Aorta (tissue), 1 donor: ENCODE results near the gene LRPPRC.

DNA sequence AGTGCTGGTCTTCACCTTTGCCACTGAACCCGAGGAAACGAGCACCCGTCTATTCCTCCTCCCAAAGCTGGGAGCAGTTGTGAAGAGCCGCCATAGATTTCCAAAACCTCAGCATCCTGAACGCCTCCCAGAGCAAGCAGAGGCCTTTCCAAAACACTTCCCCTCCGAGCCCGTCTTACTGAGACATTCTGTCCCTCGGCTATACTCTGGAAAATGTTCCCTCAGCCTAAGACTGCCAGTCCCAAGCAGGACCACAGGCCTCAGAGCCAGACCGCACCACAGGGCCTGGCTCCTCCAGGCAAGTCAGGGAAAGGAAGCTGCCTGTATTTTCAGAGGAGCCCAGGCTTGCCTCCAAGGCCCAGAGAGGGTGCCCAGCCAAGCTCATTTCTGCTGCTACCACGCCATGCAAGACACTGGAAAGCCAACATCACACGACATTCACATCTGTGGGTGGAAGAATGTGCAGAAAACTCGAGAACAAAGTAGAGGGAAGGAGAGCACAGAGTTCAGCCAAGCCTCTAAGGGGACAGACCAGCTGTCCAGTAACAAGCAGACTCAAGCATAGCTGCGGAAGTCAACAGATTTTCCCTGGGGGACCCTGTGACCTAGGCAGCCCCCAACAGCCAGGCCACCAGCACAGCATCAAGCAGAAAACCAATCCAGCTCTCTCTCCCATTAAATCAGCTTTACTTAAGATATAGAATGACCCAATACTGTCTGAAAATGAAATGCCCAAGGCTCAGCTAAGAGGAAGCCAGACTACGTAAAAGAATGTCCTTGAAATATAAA is 124.0 kb downstream of the ZFP36L2 start:
- PRO-cap, result no peak

DNA sequence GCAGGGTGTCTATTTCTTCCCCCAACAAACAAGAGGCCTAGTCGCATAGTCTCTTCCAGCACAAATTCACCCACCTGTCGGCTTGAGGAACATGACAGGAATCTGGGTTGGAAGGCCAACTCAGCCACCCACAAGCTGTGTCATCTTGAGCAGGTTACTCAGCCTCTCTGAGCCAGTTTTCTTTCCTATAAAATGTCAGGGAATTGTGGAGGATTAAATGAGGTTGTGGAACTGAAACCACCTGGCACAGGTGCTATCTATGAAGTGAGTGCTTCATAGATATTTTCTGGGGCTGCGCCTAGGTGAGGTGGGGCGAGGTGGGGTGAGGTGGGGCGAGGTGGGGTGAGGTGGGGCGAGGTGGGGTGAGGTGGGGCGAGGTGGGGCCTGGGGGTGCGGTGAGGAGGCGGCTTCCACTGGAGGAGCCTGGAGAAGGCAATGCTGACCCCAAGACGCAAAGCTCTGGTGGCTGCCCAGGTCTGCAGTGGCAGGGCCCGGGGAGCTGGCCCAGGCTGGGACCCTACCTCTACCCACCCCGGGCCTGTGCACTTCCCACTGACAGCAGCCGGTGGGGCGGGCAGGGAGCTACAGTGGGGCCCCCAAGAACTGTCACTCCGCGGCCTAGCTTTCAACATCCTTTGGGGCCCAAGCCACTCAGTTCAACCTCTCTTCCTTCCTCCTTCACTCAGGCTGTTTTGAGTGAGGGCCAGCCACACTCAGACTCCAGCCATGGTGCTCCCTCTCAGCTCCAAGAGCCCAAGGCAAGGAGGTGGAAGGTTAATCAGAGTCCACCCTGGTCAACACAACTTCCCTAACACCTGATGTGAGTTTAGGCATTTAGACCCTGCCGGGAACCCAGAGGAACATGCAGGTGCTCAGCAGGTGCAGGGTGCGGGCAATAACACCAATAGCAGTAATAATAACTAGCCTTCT is 93.8 kb downstream of the ZFP36L2 start:
- PRO-cap, result no peak

GRCh38 chr2:43142920-43143283 is 83.5 kb downstream of the ZFP36L2 start:
- PRO-cap, result no peak

DNA sequence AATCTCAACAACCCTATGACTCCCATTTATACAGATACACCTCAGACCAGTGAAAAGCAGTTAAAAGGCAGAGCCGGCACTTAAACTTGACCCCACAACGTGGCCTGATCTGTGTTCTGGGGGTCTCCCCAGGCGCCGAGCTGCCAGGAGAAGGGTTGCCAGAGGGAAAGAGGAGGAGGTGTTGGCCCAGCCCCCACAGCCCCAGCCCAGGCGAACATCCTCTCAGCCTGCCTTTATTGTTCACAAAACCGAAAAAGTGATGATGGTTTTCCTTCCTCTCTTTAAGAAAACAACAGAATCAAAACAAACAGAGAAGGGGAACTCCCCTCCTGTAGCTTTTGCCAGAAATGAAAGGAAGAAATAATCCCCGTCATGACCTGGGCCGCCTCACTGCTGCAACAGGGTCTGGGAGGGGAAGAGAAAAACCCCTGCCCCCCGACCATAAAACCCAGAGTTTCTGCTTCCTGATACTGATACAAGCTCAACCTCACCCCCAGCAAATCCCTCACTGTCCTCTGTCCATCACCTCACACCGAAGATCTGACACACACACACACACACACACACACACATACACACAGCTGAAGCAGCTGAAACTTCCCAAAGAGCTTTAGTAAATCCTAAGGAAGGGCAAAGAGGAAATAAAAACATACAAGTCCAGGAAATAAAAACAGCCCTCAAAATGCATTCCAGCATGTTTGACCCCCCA is 52.0 kb downstream of the ZFP36L2 start:
- PRO-cap, result no peak

DNA sequence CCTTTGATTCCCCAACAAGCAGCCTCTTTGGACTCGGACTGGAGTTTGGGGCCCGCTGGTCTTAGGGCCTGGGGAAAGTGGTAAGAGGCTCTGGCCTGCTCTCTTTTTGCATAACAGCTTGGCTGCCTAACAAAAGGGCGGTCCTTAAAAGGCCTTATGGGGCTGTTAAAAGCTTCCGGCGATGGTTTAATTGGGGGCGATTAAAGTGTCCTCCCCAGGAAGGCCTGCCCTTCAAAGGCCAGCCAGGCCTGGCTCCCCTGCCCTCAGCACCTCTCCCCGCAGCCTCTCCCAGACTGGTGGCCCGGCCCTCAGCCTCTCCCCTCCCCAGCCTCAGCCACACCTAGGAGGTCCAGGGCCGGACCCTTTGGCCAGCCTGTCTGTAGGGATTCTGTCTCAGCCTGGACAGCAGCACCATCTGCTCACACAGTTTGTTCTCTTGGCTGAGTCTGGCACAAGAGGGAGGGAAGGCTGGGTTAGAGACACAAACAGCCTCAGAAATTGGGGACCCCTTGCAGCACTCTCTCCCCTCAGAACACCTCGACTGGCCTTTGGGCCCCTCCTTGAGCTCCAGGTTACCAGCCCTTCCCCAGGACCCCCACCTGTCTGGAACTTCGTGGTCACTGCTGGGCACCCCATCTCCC is 39.4 kb downstream of the ZFP36L2 start:
- PRO-cap, result no peak

- PRO-cap, result no peak
Observed at GRCh38 chr2:43218163-43219191, 7.9 kb downstream of the ZFP36L2 start.

DNA sequence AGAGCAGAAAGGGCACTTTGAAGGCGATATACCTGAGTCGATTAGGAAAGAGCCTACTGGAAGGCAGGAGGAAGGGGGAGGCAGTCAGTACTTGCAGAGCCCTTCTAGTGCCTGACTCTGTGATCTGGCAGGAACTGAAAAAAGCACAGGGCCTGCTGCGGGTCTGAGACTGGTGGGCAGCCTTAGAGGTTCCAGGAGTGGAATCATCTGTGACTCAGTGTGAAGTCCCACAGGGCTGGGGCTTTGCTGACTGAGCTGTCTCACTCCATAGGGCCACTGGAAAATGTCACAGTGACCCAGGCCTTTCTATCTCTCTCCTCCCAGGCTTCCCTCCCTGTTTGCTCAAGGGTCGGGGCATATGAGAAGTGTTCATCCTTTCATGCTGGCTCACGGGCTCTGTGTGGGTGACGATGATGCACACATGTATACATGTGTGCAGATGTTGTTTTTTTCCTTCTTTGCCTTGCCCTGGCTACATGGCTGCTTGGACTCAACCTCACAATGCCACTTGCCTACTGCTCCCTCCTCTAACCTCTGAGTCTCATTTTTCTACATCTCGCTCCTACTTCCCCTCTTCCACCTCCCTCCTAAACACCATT is 47.2 kb upstream of the ZFP36L2 start:
- PRO-cap, result no peak

DNA sequence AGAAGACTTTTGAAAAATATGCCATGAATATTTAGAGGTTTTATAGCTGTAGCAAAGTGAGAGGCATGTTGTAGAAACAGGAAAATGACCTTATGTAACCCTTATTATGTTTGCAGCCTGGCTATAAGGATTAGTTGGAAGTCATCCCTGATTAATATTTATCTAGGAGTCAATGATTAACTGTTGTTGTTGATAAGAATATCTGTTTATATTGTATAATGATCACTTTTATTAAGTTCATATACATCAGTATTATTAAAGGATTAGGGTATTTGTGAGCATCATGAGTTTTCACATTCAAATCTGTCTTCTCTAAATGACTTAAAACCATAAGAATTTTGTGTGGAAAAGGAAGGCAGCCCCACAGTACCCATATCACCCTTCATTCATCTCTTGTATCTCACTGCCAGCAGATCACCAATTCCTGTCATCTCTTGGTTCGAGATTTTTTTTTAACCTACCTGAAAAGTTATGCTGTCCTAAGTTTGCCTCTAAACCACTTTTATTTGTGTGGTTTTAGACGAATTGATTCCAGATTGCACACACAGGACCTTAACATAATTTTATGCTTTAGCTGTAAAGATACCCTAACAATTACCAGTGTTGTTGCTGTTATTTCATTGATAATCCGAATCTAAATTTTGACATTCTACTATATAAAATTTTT is 32.1 kb downstream of the ABCG5 start:
- PRO-cap, result no peak

GRCh38 chr2:43831344-43832415 is 7.0 kb downstream of the ABCG5 start:
- PRO-cap, result no peak

DNA sequence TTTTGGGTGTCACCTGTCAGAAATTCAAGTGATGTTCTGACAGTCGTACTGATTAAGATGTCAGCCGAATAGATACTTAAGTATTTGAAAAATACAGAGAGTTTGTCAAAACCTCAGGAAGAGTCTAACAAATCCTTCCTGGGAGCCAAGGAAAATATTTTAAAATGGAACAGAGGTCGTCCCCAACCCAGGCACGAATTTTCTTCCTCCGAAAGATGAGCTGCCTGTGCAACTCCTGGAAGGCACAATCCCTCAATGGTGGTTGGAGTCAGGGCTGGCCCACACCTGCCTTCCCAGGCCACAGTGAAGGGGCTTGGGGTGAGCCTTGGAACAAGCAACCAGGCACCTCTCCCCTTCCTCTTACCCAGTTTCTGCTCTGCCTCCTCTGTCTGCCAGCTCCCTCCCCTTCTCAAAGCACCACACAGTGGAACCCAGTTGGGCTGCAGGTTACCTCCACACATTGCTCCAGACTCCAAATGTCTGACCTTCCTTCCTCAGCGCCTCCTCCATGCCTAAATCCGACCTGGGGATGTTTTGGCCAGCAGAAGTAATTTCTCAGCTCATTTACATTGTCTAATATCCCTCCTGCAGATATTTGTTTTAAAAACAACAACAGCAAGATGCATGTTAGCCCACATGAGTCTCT is 2.7 kb downstream of the ABCG8 start:
- PRO-cap, result no peak

GRCh38 chr2:43841999-43842183 is 3.1 kb downstream of the ABCG8 start:
- PRO-cap, result no peak

DNA sequence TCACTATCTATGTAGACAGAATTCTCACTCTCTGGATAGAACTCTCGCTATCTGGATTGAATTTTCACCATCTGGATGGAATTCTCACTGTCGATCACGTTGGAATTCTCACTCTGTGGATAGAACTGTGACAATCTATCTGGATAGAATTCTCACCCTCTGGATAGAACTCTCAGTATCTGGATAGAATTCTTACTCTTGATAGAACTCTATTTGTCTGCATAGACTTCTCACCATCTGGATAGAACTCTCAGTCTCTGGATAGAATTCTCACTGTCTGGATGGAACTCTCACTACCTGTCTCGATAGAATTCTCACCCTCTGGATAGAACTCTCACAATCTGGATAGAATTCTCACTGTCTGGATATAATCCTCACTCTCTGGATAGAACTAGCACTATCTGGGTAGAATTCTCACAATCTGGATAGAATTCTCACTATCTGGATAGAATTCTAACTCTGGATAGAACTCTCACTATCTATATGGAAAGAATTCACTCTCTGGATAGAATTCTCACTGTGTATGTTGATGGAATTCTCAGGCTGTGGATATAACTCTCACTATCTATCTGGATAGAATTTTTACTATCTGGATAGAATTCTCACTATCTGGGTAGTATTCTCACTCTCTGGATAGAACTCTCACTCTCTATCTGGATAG is 31.2 kb downstream of the ABCG8 start:
- PRO-cap, result no peak

GRCh38 chr2:43995773-43996100 is at the start of gene LRPPRC:
TSS of gene LRPPRC (minus strand) at chr2:43995989.
- PRO-cap, result bidirectional peak, plus-strand start at chr2:43996315, minus-strand start at chr2:43995989

DNA sequence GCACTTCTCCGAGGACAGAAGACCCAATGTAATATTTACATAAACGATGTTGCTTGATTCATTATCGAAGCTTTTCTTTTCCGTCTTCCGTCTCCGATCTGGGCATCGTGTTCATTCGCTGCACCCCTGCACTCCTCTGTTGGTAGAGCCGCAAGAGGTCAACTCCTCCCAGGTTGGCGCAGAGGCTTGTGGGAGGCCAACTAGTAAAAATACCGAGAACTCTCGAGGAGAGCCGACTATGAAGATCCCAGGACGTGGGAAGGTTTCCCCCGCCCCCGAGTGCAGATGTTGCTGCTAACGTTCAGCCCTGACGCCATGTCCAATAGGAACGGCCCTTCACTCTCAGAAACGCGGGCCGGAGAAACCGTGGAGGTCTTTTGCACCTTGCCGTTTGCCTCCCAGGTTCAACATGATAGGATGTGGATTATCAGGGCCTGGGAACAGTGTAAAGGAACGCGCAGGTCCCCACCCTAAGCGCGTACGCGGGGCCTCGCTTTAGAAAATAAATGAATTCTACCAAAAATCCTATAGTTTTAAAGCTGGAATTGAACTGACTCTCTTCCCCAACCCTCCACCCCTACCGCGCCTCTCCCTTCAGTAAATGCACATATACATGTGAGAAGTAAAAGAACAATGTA is 431 bp upstream of the LRPPRC start:
- PRO-cap, result bidirectional peak, plus-strand start at position 215 of the sequence, minus-strand start outside the sequence; unidirectional peak, plus-strand start at position 345 of the sequence

GRCh38 chr2:44083022-44083618 is 85.6 kb upstream of the PPM1B start:
- PRO-cap, result no peak

GRCh38 chr2:44215565-44215965 is 46.9 kb downstream of the PPM1B start:
- PRO-cap, result no peak

- PRO-cap, result no peak
Observed at GRCh38 chr2:44938630-44939703, 2.5 kb upstream of the SIX3 start.

DNA sequence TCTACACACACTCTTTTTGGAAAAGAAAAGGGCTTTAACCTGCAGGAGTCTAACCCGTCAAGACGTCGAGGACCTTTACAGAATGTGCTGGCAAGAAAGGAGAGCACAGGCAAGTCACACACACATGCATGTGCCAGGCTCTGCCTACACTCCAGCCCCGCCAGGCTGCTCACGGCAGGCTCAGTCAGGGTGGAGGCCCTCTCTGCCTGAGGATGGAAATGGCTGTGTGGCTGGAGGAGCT is 10.2 kb downstream of the SIX3 start:
- PRO-cap, result no peak

- PRO-cap, result no peak
Observed at GRCh38 chr2:45257237-45257791, 248.1 kb upstream of the SIX2 start.

GRCh38 chr2:45273527-45273731 is 264.2 kb upstream of the SIX2 start:
- PRO-cap, result no peak